GM19240 (cell line): ENCODE measurements around a stretch of chr10.

GRCh38 chr10:59965246-59965992 is 59.1 kb upstream of the CCDC6 start:
- RRBS = no CpG with 5 or more reads among the region's 2 CpGs

- RRBS = no CpG with 5 or more reads among the region's 10 CpGs
Observed at GRCh38 chr10:60172301-60172990, 217.2 kb downstream of the ANK3 start.

GRCh38 chr10:60572290-60573231 is 182.9 kb upstream of the ANK3 start:
- RRBS = no CpG with 5 or more reads among the region's 12 CpGs

DNA sequence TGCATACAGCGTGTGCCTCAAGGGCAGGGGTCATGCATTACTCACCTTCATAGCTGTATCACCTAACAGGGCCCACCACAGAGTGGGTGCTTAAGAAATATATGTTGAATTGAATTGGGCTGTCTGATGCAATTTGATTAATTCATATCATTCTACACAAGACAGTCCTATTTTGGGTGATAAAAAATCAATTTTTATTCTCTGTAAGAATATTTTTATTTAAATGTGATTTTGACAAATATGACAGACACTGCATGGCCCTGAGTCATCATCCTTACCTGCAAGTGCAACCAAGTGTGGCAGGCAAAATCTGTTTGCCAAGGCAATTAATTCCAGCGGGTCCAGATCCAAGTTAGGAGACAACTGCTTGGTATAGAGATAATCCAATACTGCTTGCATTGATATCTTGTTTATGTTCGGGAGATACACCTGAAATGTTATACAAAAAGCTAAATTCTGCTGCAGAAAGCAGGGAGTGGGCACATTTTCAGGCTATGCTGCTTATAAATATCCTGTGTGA is 66.3 kb downstream of the RHOBTB1 start:
- RRBS = no CpG with 5 or more reads among the region's 3 CpGs

DNA sequence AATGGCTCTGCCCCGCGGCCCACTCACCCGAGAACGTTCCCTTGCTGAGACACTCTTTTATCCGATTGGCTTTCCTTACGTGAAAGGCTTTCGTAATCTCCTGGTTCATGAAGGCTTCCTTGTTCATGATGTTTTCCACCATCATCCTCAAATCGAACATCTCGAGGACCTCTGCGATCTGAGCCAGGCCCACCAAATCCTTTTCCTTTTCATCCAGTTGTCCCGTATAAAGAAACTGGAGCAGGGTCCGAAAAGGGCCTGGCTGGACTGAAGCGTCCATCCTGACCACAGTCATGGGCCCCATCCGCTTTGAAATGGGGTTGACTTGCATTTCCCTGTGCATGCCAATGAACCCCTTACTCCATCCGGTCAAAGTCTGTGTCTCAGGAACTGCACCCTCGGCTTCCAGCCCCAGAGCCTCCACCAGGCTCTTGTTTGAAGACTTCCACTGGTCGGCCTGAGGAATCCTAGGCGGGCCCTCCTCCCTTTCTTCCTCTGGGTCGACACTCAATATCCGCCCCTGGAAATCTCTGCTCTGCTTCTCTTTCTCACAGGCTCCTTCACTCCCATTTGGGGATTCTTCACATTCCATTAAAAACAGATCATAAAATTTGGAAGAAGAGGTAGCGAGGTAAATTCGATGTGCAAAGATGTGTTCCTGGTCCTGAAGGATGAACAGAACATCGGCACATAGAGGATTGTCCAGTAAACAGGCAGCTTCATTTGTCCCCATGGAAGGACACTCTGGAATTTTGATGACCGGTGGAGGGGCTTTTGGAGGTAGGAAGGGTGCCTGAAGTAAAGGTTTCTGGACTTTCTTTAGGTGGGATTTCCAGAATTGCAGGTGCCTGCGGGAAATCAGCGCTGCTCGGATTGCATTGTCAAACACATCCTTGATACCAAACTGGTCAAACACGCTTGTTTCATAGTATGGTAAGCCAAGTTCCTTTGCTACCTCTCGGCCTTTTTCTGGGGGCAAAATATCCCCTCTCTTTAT is 55.5 kb downstream of the RHOBTB1 start:
- RRBS = no CpG with 5 or more reads among the region's 29 CpGs

- RRBS = no CpG with 5 or more reads among the region's 2 CpGs
Observed at GRCh38 chr10:60964459-60964759, 20.4 kb upstream of the RHOBTB1 start.

DNA sequence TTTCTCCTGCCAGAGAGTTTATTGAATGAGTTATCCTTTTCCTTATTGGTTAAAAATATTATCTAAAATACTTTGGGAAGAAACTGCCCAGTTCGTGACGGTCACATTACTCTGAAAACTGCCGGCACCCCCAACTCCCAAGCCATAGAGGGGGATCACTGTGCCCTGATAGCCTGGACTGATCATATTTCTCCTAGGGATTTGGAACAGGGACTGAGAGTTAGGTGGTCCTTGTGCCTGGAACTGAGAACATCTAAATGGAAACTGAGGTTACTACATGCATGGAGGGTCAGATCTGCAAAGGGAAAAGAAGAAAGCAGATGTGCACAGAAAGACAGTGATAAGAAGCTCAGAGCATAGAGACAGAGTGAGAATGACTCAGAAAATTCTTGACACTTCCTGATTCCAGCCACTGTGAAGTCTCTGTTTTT is 241.9 kb downstream of the TMEM26 start:
- RRBS = no CpG with 5 or more reads among the region's 3 CpGs

DNA sequence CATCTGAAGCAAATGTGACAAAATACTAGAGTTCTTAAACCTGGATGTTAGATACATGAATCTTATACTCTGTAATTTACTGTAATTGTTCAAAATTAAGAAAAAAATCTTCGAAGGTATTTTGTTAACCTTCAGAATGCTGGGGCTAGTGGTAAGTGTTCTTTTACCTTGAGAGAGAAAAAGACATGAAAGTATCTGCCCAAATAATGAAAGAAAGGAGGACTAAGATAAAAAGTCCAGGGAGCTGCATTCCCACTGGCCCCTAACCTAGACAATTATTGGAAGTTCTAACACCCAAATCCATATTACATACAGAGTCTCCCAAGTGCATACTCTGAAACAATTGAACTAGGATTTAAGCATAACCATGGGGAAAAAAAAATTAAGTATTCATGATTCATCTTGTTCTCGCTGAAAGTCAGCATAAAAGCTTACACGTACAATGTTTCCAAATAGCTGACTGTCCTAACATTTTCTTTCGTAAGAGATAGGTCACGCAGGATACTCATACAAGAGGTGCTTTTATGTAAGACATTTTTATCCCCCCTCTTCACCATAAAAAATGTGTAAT is 56.2 kb downstream of the TMEM26 start:
- RRBS = no CpG with 5 or more reads among the region's 5 CpGs

DNA sequence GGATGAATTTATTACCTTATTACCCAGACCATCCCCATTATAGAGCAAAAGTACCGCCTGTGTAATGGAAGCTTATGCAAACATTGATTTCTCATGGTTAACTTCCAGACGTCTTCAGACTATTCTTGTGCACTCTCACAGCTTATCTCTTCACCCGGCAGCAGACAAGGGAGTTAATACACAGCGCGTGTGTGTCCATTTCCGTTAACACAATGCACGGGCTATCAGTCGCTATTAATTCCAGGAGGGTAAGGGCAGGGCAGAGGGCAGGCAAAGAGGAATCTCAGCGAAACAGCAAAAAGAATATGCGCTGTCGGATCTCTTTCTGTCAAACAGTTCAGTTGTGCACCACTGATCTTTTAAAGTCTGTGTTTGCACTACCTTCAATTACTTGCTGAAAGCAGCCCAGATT is 41.2 kb upstream of the CABCOCO1 start:
- RRBS = no CpG with 5 or more reads among the region's 11 CpGs

- RRBS = no CpG with 5 or more reads among the region's 2 CpGs
Observed at GRCh38 chr10:62045116-62045410, 143.6 kb downstream of the ARID5B start.

DNA sequence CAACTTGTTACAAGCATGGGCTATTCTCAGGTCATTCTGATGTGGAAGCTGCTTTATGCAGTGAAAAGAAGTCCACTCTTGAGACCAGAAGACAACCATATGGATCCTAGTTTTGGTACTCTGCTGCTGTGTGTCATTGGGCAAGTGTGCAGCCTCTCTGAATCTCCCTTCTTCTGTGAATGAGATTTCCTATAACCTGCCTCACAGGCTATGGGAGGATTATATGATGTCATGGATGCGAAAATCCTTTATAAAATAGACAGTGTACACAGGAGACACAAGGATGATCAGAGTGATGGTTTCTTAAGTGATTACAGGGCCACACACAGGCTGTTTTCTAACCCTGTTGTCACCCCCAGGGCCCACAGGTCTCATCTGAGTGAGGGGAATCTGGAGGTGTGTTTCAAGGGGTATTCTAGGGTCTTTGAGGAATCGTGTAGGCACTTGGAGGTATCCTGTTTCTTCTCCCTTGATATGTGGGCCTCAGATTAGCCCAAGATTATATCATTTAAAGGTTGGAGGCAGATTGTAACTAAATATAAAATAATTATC is 166.2 kb downstream of the ARID5B start:
- RRBS = no CpG with 5 or more reads among the region's 2 CpGs

DNA sequence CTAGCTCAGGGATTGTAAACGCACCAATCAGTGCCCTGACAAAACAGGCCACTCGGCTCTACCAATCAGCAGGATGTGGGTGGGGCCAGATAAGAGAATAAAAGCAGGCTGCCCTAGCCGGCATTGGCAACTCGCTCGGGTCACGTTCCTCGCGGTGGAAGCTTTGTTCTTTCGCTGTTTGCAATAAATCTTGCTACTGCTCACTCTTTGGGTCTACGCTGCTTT is 12.5 kb upstream of the RTKN2 start:
- RRBS = no CpG with 5 or more reads among the region's 10 CpGs

DNA sequence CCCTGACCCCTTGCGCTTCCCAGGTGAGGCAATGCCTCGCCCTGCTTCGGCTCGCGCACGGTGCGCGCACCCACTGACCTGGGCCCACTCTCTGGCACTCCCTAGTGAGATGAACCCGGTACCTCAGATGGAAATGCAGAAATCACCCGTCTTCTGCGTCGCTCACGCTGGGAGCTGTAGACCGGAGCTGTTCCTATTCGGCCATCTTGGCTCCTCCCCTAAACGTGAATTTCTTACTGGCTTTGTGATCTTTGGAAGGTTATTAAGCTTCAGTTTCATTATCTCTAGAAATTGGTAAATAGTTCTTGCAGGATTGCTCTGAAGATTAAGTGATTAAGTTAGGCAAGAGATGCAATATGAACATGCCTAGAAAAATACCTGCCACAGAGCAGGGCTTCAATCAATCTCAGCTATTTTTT is 196.0 kb upstream of the ADO start:
- RRBS = no CpG with 5 or more reads among the region's 16 CpGs

- RRBS = no CpG with 5 or more reads among the region's 3 CpGs
Observed at GRCh38 chr10:62681138-62681439, 123.4 kb upstream of the ADO start.

DNA sequence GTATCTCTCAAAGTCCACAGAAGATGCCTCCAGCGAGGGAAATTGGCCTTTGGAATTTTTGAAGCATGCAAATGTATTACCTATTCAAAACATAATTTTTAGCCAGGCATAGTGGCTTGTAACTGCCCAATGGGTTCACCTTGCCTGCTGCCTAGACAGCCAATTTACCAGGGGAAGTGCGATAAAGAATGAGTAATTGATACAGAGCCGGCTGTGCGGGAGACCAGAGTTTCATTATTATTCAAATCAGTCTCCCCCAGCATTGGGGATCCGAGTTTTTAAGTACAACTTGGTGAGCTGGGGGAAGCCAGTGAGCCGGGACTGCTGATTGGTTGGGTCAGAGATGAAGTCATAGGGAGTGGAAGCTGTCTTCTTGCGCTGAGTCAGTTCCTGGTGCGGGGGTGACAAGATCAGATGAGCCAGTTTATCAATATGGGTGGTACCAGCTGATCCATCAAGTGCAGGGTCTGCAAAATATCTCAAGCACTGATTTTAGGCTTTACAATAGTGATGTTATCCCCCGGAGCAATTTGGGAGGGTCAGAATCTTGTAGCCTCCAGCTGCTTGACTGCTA is 29.1 kb upstream of the NRBF2 start:
- RRBS = 71% methylated on average over 1 of the region's 9 CpGs

GRCh38 chr10:63106211-63106707 is 26.9 kb upstream of the NRBF2 start:
- RRBS = no CpG with 5 or more reads among the region's 10 CpGs

GRCh38 chr10:63137302-63137638 is 4.1 kb downstream of the NRBF2 start:
- RRBS = no CpG with 5 or more reads among the region's 2 CpGs

DNA sequence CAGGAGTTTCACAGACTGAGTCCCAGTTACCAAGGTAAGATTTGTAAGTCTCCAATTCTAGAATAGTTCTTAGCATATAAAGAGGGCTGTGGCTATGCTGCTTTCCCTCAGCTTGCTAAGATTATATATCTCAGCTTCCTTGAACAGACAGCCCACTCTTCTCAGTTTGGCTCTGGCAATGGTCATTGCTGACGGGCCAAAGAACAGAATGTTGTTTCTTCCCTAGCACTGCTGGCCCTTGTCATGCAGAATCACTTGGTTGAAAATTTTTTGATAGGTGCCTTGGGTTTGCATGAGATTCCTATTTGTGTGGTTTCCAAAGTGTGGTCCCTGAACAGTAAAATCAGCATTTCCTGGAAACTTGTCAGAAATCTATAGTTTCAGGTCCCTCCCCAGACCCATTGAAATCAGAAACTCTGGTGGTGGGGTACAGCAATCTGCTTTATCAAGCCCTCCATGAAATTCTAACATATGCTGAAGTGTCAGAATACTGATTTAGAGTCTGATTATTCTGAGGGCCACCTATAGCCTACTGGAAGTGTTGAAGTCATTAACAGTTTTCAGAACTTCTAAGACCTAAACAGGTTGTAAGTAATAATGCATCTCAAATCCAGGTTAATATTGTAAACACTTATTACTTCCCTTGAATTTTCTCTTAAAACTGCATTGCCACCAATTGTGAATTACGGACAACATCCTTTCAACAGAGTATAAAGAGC is 38.3 kb downstream of the NRBF2 start:
- RRBS = no CpG with 5 or more reads among the region's 2 CpGs

- RRBS = no CpG with 5 or more reads among the region's 7 CpGs
Observed at GRCh38 chr10:63207936-63208610, 74.9 kb downstream of the NRBF2 start.

DNA sequence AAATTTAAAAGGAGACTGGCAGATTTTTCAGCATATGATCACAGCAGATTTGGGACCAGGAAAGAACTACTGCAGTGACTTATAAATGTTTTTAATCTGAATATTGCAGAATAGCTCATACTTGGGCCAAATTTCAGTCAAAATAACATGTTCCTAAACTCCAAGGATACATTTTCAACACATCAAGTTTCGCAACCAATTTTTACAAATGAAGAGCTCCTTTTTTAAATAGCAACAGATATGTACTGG is 122.9 kb downstream of the NRBF2 start:
- RRBS = no CpG with 5 or more reads among the region's 1 CpG